Omental fat pad (tissue), 4 donors: Measurements from ENCODE around the gene TMEM50B.

- PRO-cap: no peak
- RAMPAGE, long total RNA, 4 experiments: no peak in any of the 4 experiments
Observed at GRCh38 chr21:33380548-33381089, 22.6 kb upstream of the IFNGR2 start.

GRCh38 chr21:33403180-33403351, 147 bp upstream of the IFNGR2 start:
- PRO-cap: no peak
- RAMPAGE, long total RNA, 4 experiments: no peak in any of the 4 experiments

GRCh38 chr21:33478954-33480036, at the start of gene TMEM50B:
Gene TMEM50B, minus strand, starts transcription at chr21:33479974.
- PRO-cap: bidirectional peak, plus-strand start at chr21:33480211, minus-strand start at chr21:33479835
- RAMPAGE, long total RNA, 4 experiments: start-site peak on the minus strand in 4 of 4 experiments, at chr21:33479861-33479988 at its widest, 406 to 1,414 reads per replicate

DNA sequence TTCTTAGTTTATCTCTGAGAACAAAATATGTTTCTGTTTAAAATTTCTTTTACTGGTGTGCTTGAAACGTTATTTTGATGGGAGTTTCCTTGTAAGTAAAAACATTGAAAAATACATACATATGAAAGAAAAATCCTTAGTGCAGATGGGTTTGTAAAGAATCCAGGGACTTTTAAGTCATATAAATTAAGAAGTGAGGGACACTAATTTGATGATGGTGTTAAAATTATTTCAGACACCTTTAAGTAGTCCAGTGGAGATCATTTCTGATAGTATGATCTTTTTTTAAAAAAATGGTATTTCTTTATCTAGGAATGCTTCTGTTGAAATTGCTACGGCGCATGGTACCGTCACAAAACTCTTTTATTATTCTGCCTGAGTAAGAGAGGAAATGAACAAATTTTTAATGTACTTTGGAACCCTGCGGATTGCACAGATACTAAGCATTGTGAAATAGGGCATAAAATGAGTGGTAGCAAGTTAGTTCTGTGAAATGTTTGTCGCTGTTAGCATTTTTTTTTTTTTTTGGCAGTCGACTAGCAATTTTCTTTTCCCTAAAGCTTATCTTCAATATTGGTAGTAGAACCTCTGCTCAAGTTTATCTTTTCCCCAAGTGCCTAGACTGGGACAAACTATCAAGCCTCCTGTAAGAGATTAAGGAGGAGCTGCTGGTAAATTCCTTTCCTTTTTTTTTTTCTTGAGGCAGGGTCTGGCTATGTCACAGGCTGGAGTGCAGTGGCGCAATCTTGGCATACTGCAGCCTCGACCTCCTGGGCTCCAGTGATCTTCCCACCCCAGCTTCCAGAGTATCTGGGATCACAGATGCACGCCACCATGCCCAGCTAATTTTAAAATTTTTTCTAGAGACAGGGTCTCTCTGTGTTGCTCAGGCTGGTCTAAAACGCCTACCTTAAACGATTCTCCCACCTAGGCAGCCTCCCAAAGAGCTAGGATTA, 2.1 kb downstream of the ITSN1 start:
- PRO-cap: no peak
- RAMPAGE, long total RNA, 4 experiments: no peak in any of the 4 experiments

GRCh38 chr21:33648306-33648903, 6.1 kb downstream of the ITSN1 start:
- PRO-cap: no peak
- RAMPAGE, long total RNA, 4 experiments: no peak in any of the 4 experiments

DNA sequence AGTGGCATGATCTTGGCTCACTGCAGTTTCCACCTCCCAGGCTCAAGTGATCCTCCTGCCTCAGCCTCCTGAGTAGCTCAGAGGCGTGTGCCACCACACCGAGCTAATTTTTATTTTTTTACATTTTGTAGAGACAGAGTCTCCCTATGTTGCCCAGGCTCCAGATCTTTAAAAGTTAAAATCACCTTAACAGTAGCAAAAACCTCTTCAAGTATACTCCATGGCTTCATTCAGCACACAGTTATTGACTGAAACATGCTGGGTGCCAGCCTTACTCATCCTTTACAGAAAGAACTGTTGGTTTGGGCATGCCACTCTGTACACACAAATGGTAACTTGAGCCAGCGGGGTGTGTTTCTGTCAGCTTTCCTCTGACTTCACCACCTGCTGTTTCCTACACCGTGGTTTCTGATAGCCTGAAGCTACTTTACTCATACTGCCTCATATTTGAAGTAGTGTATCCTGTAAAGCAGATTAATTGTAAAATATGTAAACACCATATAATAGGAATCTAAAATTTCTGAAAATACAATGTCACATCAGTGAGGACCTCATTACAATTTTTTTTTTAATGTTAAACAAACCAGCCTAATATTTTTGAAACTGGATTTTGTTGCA, 114.0 kb downstream of the ATP5PO start:
- PRO-cap: no peak
- RAMPAGE, long total RNA, 4 experiments: no peak in any of the 4 experiments

DNA sequence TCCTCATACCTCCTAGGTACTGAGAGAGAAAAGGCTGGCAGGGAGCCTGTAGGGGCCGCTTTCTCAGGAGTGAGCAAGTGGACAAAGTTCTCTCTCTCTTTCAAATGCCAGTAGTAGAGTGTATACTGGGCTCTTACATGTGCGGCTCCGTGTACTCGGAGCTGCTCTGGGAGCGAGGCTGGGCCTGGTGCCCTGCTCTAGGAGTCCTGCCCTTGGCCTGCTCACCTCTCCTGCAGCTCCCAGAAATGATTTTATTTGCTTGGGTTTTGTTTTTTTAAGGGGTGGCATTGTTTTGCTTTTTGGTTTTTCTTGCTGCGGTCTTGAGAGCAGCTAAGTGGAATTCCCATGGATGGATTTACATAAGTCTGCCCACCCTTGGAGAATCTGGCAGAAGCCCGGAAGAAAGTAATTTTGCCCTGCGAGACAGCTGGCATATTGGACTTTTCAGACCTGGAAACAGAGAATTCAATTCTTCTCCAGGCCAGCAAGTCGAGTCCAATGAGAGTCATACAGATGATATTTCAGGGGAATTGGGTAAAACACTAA, 91.0 kb downstream of the ATP5PO start:
- PRO-cap: no peak
- RAMPAGE, long total RNA, 4 experiments: no peak in any of the 4 experiments

- PRO-cap: no peak
- RAMPAGE, long total RNA, 4 experiments: no peak in any of the 4 experiments
Observed at GRCh38 chr21:33902334-33903522, 12.9 kb downstream of the ATP5PO start.

DNA sequence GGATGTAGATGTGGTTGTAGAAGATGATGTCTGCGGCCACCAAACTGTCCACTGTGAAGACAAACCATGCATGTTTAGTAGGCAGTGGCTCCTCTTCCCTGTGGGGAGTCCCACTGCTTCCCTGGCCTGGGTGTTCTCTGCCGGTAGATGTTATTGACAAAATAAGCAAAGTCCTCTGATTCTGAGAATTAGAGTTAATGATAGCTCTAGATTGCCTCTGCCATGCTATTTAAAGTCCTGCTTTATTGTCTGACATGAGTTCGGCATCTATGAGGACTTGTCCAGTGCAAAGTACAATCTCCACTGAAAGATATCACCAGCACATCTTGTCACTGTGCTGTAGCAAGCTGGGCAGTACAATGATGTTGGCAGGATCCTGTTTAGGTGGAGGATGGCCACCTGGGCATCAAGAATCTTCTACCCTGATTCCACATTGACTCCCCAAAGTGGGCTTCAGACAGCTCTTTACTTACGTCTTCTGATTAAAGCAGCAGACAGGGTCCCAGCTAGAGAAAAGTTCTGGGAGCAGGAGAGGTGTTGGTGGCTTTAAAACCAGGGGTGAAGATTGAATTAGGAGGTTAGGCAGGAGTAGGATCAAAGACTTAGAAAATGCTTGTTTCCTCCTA, 54.0 kb upstream of the ATP5PO start:
- PRO-cap: no peak
- RAMPAGE, long total RNA, 4 experiments: no peak in any of the 4 experiments

DNA sequence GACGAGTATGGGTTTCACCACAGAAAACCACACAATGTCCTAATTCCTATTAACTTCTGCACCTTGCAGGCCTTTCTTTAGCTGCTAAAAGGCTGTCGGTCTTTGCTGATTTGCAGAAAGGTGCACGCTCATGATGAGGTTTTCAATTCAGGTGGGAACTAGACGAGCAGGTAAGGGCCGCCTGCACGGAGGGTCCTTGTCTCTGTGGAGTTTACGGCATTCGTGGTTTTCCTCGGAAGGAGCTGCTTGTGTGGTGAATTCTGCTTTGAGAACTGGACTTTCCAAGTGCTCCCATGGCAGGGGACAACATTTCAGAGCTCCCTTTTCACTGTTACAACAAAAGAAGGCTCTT, 125.0 kb downstream of the MRPS6 start:
- PRO-cap: no peak
- RAMPAGE, long total RNA, 4 experiments: no peak in any of the 4 experiments

DNA sequence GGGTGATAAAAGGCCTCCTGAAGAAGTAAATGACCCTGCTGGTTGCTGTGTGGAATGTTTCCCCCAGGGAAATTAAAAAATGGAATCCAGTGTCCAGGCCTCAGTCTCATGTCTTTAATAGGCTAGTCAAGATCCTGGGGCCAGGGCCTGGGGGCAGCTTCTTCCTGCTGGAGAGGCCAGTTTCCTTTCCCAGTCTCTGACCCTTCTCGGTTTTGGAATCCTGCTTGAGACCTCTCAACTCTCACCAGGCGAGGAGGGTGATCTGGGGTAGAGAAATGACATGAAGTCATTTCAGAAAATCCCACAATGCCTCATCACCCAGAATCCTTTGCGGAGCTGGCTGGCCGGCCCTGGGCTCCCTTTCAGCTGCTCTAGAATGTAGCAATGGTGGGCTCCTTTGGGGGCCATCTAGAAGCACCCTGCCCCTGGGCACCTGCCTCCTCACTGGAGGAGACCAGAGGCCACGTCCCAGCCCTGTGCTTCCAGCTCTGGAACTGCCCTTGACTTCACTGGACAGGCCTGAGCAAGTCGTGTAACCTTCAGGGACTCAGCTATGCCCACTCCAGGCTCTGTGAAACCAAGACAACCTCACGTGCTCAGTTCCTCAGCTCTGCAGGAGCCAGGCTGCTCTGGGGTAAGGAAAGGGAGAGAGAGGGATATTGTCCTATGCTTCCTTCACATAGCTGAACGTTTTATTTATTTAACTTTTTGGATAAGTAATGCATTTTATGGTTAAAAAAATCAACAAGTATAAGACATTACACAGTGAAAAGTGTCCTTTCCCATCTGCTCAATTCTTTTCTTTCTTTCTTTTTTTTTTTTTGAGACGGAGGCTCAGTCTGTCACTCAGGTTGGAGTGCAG, 131.5 kb downstream of the MRPS6 start:
- PRO-cap: no peak
- RAMPAGE, long total RNA, 4 experiments: no peak in any of the 4 experiments

GRCh38 chr21:34526260-34527411, 14.6 kb upstream of the KCNE1 start:
- PRO-cap: no peak
- RAMPAGE, long total RNA, 4 experiments: start-site peak on the minus strand in 2 of 4 experiments, at chr21:34526820-34526825 at its widest, 236 to 356 reads per replicate

GRCh38 chr21:34669221-34669995, 614 bp downstream of the CLIC6 start:
- PRO-cap: no peak
- RAMPAGE, long total RNA, 4 experiments: start-site peak on the plus strand in 1 of 4 experiments, at chr21:34669741-34669899 at its widest, 5 reads per replicate

DNA sequence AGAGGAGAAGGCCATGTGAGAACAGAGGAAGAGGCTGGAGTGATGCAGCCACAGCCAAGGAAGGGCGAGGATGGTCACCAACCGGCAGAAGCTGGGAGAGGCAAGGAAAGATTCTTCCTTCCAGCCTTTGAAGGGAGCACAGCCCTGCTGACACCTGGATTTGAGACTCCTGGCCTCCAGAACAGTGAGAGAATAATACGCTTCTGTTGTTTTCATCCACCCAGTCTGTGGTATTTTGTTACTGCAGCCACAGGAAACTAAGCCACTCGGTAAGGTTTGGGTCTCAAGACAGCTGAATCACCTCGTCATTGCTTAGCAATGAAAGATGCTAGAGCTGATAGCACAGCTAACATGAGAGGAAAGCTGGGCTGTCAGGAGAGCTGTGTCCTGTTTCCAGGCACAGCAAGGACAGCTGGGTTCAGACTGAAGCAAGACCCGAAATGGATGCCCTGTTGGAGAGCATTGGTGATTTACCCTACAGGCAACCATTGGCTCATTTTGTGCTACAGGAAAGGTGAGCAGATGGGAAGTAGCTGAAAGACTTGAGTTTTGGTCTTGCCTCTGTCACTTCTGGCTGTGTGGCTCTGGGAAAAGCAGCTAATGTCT, 57.8 kb downstream of the CLIC6 start:
- PRO-cap: no peak
- RAMPAGE, long total RNA, 4 experiments: no peak in any of the 4 experiments

DNA sequence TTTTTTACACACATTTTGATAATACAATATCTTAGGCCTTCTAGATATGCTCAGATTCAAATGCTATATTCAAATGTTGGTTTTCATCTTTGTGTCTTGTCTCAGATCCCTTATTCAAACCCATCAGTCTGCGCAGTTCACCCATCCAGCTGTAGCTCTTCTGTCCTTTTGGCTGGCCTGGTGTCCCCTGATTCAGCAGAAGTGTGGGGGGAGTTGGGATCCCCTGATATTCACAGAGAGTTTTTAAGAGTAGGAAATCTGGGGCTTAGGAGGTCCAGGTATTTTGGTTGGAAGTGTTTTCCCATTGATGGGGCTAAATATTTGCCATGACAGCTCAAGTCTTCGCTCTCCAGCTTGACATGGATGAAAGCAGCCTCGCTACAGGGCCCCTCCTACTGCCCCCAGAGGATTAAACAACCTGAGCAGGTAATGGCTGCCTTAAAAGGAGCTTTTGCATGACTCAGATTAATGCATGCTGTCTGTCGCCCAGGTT, 127.5 kb downstream of the CLIC6 start:
- PRO-cap: no peak
- RAMPAGE, long total RNA, 4 experiments: no peak in any of the 4 experiments

GRCh38 chr21:34807330-34807913, 138.6 kb downstream of the CLIC6 start:
- PRO-cap: no peak
- RAMPAGE, long total RNA, 4 experiments: no peak in any of the 4 experiments

DNA sequence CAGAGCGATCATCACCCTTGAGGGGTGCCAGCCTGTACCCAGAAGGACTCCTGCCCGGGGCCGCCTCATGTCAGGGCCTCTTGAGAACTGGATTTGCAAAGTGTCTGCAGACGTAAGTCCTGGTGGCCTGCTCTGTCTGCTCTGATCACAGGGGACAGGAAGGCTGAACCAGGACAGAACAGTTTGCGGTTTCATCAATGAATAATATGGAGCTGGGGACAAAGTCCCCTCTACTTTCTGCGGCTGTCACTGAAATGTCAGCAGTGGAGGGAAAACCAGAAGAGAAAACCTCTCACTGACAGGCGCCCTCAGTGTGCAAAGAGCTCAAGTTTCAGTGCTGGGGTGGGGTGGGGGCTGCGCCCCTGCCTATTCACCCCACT, 149.0 kb downstream of the CLIC6 start:
- PRO-cap: no peak
- RAMPAGE, long total RNA, 4 experiments: no peak in any of the 4 experiments

DNA sequence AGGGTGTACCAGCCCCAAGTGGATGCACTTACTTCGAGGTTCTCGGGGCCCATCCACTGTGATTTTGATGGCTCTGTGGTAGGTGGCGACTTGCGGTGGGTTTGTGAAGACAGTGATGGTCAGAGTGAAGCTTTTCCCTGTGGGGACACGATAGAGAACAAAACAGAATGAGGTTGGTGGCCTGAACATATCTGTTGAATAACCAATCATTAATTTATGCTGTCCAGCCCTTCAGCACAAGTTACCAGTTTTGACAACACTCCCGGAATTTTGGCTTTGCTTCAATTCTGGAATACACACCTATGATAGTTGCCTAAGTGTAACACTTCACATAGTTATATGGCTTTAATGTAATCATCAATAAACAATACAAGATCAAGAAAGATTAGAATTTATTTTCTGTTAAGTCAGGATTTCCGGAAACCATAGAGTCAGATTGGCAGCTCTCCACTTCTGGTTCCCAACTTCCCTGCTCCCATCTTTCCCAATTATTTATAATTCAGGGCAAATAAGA, 189.6 kb downstream of the RUNX1 start:
- PRO-cap: no peak
- RAMPAGE, long total RNA, 4 experiments: no peak in any of the 4 experiments

- PRO-cap: no peak
- RAMPAGE, long total RNA, 4 experiments: no peak in any of the 4 experiments
Observed at GRCh38 chr21:34886633-34887566, 162.2 kb downstream of the RUNX1 start.

- PRO-cap: no peak
- RAMPAGE, long total RNA, 4 experiments: no peak in any of the 4 experiments
Observed at GRCh38 chr21:34974108-34974621, 74.9 kb downstream of the RUNX1 start.